Rectum (tissue), 1 donor: ENCODE measurements around a stretch of chr12.

DNA sequence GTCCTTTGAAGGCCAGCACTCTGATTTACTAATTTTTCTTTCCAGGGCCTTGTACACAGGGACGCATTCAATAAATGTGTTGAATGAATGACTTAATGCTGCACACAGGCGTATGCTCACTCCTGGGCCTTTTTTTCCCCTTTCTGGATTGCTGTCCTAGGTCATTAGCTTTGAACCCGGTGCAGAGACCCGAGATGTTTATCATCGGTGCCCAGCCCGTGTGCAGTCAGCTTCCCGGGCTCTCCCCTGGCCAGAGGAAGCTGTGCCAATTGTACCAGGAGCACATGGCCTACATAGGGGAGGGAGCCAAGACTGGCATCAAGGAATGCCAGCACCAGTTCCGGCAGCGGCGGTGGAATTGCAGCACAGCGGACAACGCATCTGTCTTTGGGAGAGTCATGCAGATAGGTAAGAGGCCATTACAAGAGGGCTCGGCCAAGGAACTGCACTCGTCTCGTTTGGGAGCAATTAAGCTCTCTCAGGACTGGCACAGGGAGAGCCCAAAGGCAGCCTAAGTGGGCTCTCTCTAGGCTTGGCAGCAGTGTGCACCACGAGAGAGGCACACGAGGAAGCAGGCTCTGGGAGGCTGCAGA, 3.6 kb downstream of the WNT5B start:
- PRO-cap = no peak

DNA sequence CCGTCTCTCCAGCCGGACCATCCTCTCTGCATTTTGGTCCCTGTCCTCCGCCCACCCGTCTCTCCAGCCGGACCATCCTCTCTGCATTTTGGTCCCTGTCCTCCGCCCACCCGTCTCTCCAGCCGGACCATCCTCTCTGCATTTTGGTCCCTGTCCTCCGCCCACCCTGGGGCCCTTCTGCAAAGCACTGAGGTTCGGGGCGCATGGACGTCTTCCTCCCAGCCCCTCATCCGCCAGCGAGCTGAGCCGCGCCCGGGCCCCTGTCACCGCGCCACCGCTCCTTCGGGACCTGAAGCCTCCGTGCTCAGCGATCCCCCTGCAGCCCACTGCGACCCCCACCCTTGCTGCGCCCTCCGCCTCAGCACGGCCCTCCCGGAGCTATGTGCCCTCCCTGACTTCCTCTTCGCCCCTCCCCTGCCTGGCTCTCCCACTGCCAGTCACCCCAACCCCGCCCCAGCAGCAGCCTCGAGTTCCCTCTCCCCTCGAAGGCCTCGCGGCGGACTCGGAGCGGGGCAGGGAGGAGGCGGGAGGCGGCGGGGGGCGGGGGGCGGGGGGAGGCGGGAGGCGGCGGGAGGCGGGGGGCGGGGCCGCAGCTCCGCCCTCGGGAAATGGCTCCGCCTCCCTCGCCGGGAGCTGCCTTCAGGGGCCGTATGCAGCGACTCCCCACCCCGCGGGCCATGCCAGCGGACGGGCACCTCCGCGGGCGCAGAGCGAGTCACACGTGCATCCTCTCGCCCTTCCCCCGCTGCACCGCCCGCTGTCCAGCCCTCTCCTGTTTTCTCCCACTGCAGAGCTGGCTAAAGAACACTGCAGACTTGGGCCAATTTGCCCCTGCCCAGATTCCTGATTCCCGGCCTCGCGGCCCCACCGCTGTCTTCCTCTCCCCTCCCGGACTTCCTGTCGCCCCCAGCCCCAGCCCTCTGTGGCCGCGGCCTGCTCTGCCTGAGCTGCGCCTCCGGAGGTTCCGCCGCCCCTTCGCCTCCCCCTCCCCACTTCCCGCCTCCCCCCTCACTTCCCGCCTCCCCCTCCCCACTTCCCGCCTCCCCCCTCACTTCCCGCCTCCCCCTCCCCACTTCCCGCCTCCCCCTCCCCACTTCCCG, 29.2 kb upstream of the ADIPOR2 start:
- PRO-cap = bidirectional peak, plus-strand start at position 518 of the sequence, minus-strand start at position 380 of the sequence; bidirectional peak, plus-strand start at position 785 of the sequence, minus-strand start at position 787 of the sequence

GRCh38 chr12:1721826-1722766, 31.2 kb downstream of the ADIPOR2 start:
- PRO-cap = no peak

GRCh38 chr12:1794354-1794940, 25.9 kb upstream of the LRTM2 start:
- PRO-cap = no peak

DNA sequence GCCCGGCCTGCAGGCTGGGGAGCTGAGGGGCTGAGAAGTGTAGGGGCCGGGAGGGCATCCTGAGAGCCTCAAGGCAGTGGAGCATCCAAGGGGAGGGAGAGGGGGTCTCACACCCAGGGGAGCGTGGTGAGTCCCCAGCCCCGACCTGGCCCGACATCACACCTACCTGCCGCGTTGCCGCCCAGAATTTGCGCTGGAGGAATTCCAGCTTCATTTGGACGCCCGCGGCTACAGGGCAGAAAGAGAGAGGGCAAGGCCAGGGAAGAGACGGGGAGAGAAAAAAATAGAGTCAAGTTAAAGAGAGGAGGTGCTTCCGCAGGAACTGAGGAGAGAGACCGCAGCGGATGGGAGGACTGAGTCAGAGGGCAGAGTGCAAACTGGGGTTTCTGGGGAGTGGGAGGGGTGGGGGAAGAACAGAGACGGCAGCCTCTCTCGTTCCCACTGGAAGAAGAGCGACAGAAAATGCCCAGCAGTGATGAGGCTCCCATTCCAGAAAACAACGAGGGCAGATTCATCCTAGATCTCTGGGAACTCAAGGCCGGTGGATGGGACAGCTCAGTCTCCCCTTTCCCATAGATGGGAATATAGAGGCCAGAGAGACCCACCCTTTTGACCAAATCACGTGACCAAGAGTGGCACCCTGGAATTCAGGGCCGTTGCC, 8.7 kb upstream of the LRTM2 start:
- PRO-cap = bidirectional peak, plus-strand start at position 396 of the sequence, minus-strand start at position 269 of the sequence

DNA sequence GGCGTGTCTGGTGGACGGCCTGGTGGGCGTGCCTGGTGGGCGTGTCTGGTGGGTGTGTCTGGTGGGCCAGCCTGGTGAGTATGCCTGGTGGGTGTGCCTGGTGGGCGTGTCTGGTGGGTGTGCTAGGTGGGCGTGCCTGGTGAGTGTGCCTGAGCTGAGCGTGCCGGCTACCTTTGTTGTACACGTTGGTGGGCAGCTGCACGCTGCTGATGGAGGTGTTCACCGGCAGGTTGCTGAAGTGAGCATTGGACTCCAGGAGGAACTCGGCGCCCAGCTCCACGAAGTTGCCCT, 10.8 kb downstream of the CACNA2D4 start:
- PRO-cap = no peak

- PRO-cap = no peak
Observed at GRCh38 chr12:2075415-2075923, 22.7 kb downstream of the CACNA1C start.

- PRO-cap = no peak
Observed at GRCh38 chr12:2169975-2170884, 117.4 kb downstream of the CACNA1C start.

GRCh38 chr12:2248744-2249524, 196.1 kb downstream of the CACNA1C start:
- PRO-cap = no peak

- PRO-cap = no peak
Observed at GRCh38 chr12:2286563-2287200, 233.9 kb downstream of the CACNA1C start.

- PRO-cap = no peak
Observed at GRCh38 chr12:2302324-2302492, 249.4 kb downstream of the CACNA1C start.

DNA sequence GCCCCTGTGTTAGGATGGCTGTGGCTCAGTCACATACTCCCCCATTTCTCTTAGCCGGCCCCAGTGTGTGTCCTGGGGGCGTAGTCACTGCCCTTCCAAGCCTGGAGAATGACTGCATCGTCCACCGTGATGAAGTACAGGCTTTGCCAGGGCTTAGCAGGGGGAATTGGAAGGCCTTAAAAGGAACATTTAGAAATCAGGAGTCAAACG, 293.7 kb downstream of the CACNA1C start:
- PRO-cap = no peak

GRCh38 chr12:2878183-2879126, 1.4 kb downstream of the RHNO1 start:
- PRO-cap = unidirectional peak, minus-strand start at chr12:2878480

DNA sequence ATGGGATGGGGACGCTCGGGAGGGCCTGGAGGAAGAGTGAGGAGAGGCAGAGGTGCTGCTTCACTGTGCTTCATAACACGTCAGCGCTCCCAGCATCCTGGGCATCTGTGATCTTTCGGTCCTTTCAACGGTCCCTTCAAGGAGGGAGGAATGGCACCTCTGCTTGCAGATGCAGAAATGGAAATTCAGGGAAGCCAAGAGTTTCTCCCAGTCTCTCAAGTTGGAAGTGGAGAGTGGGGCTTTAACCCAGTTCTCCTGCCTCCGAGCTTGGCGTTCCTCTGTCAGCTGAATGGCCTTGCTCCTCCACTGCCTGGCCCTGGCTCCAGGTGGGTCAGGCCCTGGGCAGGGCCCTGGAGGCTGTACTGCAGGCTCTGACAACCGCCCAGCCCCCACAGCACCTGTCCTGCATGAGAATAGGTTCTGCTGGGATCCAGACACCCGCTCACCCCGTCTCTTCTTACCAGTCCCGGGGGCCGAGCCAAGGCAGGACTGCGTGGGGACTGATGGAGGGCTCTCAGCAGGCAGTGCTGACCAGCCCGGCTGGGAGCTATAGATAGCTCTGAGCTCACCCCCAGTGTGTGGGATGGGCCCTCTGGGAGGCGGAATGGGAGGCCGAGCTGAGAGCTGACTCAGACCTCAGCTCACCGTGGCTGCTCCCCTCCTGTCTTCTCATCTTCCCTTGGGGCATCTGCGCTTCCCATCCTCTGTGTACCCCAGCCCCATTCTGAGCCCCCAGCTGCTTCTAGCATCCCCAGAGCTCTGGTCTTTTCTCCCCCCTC, 39.5 kb downstream of the TEAD4 start:
- PRO-cap = no peak

- PRO-cap = unidirectional peak, plus-strand start at chr12:3049617
Observed at GRCh38 chr12:3049460-3049831, 27.7 kb upstream of the TSPAN9 start.

- PRO-cap = no peak
Observed at GRCh38 chr12:3091755-3092376, 14.7 kb downstream of the TSPAN9 start.

- PRO-cap = no peak
Observed at GRCh38 chr12:3132714-3133102, 55.5 kb downstream of the TSPAN9 start.

DNA sequence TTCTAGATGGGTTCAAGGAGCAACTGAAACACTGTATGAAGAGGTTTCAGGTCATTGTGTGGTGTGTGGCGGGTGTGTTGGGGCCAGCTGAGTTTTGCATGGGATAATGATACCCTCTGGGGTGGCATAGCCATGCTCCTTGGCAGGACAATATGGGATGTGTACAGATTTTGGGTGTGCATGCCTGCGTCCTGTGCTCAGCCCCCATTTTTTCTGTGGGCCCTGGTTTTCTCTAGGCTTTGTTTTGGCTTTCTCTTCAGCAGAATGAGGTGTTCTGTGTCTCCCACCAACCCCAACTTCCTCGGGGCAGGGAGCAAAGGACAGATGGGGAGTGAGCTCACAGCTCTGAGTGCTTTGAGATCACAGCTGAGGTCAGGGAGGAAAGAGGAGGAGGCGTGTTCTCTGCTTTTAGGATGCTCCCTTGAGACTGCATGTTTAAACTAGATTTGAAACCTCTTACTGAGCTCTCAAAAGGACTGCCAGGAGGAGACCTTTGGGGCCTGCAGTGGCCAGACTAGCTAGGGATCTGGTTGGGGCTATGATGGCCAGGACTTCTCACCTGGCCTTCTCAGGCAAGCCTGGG, 140.9 kb downstream of the TSPAN9 start:
- PRO-cap = no peak

DNA sequence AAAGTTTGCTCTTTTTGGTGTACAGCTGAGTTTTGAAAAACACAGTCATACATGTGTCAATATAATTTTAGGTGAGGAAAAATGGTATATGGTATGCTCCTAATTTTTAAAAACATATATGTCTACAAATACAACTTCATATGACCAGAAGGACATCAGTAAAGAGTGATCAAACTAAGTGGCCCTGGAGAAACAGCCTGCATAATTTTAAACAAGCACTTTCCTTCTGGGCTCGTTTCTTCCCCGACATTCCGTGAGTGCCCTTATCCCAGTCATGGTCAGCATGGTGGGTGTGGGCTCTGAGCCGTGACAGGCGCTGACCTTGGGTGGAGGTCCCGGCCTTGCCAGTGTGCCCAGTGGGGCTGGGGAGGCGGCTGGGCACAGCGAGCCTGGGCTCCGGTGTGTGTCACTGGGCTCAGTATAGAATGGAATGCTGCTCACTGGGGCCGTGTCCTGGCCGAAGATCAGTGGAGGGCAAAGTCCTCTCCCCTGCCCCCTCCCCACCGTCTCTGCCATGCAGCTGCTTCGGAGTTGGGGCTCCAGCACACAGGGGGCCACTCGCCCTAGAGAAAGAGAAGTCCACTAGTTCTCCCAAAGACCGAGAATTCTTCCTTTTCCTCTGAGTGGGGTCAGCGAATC, 164.3 kb downstream of the TSPAN9 start:
- PRO-cap = no peak

- PRO-cap = no peak
Observed at GRCh38 chr12:3250425-3251056, 173.4 kb downstream of the TSPAN9 start.